Fibroblast of villous mesenchyme (primary cell): ENCODE results near the gene SLC25A18.

- CAGE, long polyA plus RNA, result no peak
Measured at GRCh38 chr22:15775723-15775976, 85.8 kb downstream of the POTEH start.

DNA sequence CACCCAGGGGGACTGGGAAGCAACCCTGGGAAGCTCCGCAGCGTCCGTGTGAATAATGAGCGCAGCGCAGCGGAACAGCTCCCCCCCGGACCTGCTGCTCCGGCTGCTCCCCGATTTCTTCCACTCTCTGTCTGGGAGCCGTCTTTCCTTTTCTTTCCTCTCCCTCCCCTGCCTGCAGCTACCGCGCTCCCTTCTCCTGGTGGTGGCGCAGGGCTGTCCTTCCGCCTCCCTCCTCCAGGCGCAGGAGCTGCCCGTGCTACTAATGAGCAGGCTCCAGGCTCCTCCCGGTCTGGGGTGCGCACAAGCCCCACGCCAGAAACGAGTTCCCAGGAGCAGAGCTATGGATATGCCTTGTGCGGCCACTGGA, 107.3 kb downstream of the XKR3 start:
- CAGE, long polyA plus RNA, result no peak

DNA sequence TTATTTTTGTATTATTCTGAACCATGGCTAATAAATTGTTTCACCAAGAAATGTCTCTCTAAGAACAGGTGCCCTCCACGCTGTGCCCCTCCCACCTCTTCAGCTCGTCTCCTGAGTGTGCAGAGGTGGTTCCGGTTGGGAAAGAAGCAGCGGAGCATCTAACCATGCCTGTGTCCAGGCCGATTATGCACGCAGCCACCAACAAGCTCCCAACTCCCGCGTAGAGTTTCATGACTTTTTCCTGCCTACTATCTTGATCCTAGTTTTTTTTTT, 8.5 kb downstream of the TMEM121B start:
- CAGE, long polyA plus RNA, result no peak

DNA sequence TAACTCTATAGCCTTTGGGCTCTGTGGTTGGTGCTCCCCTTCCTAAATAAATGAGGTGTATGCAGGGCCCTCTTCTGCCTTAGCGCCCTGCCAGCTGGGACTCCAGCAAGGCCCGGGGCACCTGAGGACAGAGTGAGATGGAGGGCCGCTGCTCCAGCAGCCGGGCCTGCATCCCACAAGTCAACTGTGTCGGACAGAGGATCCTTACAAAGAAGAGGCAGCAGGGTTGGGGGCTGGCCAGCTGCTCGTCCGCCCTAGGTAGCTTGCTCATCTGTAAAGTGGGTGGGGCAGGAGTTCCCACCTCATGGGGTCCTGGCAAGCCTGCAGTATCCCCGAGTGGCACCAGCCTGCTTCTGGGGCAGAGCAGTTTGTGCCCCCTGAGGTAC, 7.6 kb downstream of the TMEM121B start:
- CAGE, long polyA plus RNA, result no peak

DNA sequence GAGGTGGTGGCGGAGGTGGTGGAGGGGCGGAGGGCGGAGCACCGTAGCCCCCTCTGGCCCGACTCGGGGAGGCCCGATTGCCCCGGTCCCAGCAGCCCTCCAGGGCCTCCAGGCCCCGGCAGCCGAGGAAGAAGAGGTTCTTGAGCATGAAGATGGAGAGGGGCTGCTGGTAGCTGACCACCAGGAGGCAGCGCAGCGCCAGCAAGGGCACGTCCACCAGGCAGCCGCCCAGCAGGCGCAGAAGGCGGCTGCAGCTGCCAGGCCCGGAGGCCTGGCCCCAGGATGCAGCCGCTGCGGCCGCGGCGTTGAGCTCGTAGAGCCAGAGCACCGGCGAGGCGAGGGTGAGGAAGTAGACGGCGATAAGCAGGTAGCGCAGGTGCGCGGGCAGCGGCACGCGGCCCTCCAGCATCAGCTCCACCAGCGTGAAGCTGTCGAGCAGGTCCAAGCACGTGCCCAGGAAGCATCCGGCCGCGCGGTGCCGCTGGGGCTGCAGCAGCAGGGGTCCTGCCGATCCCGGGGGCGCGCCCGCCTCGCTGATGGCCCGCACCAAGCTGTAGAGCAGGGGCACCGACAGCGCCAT, 1.6 kb downstream of the TMEM121B start:
- CAGE, long polyA plus RNA, result no peak

GRCh38 chr22:17159532-17160206, 592 bp upstream of the HDHD5 start:
- CAGE, long polyA plus RNA, result no peak

DNA sequence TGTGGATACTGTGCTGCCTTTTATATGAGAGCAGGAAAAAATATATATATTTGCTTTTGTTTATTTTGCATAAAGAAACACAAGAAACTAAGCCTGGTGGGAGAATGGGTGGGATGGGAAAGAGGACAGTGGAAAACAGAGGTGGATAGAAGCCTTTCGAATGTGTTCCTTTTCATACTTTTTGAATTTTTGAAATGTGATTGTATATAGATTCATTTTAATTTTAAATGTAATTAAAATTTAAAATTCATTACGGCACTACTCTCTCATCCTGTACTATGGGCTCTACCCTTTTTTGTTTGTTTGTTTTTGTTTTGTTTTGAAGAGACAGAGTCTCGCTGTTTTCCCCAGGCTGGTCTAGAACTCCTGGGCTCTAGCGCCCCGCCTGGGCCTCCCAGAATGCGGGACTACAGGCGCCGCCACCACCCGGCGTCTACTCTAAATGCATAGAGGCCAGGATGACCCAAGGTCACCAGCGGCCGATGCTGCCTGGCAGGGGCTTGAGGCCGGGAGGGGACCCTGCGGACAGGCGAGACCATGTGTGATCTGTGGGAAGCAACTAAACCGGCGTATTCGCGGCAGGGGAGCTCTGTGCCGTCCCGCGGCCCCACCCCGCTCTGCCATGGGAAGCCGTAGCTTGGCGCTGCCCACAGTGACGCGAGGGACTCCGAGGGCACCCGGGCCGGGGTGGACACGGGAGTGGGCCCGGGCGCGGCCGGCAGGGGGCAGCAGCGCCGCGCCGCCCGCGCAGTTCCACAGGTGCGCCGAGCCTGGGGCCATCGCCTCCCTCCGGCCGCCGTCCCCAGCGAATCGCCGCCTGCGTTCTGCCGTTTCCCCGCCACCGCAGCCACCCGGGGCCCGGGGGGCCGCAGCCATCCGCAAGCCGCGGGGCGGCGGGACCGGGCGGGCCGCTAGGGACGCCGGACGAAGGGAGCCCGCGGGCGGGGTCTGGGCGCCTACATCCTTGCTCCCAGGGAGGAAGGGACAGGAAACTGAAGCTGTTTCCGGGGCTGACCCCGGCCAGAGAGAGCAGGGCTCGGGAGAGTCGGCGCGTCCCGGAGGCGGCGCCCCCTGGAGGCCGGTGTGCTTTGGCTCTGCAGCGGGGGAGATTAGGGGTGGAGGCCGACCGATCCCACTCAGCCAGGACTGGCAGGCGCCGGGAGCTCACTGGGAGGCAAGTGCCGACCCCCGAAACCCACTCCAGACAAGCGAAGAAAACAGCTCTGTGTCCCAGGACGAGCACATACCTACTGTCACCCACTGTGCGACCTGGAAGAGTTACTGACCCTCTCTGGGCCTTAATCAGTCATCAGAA, 12.3 kb upstream of the HDHD5 start:
- CAGE, long polyA plus RNA, result no peak

DNA sequence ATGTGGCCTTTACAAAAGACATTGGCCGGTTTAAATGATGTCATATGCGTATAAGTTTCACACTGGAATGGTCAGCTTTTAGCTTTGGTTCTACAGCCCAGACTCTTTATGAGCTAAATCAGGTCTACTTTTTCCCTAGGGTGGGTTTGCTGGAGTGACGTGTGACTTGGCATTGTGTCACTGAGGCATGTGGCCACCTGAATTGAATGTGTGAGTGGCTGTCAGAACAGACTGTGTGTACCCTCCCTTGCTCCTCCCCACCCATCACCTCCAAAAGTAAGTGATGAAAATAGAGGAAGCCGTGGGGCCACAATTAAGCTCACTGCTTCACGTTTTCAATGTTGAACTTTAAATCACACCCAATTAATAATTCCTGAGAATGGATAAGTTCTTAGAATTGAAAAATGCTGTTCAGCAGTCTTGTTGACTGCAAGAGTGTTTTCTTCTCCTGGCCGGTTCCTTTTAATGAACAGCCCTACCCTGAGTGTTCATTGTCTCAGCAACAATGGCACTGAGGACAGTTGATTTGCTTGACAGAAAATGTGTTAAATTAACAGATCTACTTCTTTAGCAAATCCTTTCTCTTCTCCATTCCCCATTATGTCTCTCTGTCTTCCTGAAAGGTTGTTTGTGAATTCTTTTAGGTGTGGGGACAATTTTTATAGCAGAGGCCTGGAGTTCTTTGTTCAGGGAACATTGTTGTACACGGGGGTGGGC, 11.3 kb downstream of the CECR2 start:
- CAGE, long polyA plus RNA, result no peak

DNA sequence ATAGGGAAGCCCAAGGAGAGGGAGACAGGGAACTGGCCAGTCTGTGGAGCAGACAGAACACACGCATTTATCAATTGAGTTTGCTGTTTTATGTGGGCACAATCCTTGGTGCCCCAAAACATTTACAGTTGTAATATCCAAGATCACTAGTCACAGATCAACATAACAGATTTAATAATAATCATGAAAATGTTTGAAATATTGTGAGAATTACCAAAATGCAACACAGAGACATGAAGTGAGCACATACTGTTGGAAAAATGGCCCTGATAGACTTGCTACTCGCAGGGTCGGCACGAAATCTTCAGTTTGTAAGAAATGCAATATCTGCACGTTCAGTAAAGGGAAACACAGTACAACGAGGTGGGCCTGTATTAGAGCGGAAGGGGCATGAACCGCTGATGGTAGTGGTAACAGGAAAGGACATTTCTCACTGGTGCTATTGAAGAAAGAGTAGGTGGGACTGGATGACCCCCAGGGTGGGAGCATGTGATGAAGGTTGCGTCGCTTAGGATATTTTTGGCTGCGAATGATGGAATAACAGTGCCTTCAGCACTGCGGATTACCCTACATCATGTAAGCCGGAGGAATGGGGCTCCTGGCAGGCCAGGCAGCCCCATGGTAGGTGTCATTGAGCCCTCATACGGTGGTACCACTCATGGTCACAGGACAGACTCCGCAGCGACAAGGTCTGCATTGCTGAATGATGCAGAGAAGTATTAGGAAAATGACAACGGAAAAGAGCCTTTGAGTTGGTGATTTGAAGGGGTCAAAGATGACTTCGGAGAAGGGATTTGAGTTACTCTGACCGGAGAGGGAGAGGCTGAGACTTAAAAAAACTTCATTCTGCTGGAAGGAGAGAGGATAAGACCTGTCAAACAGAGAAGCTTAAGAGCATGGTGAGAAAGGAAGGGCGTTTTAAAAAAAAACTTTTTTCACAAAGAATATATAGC, 16.5 kb downstream of the CECR2 start:
- CAGE, long polyA plus RNA, result no peak

DNA sequence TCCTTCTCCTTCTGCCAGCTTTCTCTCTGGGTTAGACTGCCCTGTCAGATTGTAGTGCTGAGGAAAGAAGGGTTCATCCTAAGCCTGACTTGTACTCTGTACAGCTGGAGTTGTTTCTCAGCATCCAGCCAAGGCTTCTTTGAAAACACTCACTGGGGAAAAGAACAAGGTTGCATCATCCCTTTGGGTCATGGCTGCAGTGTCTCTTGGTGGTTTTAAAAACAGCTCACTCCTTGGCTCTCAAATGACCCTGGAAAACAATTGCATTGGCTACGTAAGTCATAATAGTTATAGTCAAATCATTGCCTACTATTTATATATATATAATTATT, 61.3 kb downstream of the CECR2 start:
- CAGE, long polyA plus RNA, result no peak

DNA sequence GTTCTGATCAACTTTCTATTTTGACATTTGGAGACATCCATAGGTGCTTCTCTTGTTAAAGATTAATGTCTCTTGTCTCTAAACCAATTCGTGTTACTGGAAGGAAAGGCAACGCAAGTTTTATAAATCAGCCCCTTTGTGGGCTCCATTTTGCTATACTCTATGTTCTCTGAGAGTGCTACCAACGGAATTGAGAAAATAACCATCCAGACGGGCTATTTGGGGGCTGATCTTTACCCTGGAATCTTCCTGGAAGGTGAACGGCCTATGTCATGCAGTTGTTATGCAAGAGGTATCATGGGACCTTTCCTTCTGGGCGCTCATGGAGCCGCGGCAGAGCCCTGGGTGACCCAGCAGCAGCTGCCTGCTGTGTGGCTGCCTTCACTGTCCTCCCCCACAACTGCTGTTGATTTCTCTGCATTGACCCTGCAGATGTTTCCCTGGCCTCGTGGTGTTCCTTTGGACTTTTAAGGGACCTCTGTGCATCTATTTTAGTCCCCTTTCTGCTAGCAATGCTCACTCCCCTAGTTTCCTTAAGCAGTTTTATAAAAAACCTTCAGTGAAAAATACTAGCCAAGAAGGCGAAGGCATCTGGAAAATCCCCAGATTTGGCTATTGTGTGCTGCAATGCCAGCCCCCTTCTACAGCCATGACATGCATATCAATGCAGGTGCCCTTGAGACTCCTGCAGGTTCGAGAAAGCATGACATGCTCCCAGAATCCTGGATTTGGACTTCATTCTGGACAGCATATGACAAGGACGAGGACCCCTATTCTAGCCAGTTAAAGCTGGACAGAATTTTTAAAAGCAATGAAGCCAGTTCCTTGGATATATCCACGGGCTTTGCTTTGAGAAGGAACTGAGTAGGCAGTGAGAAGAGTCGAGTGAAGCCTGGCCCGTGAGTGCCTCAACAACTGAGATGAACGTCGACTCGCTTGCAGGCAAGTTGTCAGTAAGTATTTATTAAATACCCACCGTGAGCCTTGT, at the start of gene SLC25A18:
Gene SLC25A18, plus strand, starts transcription at position 738 of the 988 bp plus-strand sequence.
- CAGE, long polyA plus RNA, result no peak

GRCh38 chr22:17570629-17571648, 7.6 kb downstream of the SLC25A18 start:
- CAGE, long polyA plus RNA, result no peak

GRCh38 chr22:17637875-17638136, 751 bp upstream of the BCL2L13 start:
- CAGE, long polyA plus RNA, result no peak

GRCh38 chr22:17775288-17775644, 997 bp upstream of the BID start:
- CAGE, long polyA plus RNA, result no peak

GRCh38 chr22:17780504-17781054, 6.3 kb upstream of the BID start:
- CAGE, long polyA plus RNA, result no peak

GRCh38 chr22:17832452-17833243, 58.4 kb upstream of the BID start:
- CAGE, long polyA plus RNA, result no peak

DNA sequence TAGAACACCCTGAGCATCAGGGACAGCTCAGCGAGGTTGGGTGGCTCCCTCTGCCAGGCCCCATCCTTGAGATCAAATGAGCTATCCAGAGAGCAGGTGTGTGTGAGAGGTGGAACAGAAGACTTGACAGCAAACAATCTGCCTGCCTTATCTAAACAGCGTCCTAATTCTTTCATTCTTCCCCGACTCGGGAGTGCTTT, 96.2 kb upstream of the BID start:
- CAGE, long polyA plus RNA, result no peak

DNA sequence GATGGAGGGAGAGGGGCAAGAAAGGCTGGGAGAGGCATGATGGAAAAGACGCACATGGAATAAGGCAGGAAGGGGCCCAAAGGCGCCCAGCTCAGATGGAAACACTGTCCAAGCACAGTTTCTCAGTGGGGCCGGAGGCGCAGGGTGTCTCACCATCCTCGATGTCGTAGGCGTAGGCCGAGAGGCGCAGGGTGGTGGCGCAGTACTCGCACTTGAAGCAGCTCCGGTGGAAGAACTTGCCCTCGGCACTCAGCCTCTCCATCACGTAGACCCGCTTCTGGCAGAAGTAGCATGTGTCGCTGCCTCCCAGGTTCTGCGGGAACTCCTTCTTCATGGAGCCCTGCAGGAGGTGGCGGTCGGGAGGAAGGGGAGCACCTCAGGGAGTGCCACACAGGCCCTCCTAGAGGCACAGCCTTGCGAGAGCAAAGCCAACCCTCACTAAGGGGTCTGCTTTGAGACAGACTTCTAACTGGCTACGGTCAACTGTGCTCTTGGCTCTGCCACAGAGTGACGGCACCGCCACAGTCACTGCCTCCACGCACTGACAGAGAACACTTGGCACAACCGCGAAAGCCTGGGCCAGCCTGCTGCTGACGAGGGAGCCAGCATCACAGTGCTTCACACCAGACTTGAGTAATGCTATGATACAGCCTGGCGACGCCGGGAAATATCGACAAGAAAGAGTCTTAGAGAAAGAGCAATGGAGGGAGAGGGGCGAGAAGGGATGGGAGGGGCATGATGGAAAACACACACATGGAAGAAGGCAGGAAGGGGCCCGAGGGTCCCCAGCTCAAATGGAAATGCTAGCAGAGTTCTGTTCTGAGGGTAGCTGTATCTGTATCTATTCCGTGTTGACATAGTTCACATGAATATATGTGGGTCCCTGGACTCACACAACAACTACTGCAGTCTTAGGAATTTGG, 97.7 kb upstream of the BID start:
- CAGE, long polyA plus RNA, result no peak

GRCh38 chr22:17941808-17942564, 82.4 kb downstream of the MICAL3 start:
- CAGE, long polyA plus RNA, result no peak

DNA sequence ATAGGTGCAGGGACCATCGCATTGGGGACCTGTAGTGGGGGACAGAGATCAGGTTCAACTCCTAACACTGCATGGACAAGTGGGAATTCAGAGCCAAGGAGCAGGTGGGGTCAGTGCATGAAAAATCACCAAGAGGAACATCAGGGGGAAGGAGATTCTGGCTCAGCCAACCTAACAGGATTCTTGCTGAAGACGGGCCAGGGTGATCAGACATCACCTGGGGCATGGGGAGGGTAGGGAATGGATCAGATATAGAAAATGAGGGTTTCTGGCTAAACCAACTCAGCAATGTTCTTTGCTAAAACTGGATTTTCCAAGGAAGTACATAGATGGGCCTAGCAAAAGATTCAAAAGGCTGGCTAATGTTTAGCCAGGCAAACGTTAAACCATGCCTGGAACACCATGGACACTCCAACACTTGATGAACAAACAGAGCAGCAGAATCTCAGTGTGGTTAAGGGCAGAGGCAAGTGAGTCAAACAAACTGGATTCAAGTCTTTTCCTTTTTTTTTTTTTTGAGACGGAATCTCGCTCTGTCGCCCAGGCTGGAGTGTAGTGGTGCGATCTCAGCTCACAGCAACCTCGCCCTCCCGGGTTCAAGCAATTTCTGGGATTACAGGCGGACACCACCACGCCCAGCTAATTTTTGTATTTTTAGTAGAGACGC, 70.0 kb downstream of the MICAL3 start:
- CAGE, long polyA plus RNA, result no peak